Cardiac ventricle fibroblast (primary cell): ENCODE measurements around the genes KCTD3 and RRP15.

- RAMPAGE, long total RNA, result no peak
Observed at GRCh38 chr1:214573291-214573865, 22.0 kb upstream of the PTPN14 start.

DNA sequence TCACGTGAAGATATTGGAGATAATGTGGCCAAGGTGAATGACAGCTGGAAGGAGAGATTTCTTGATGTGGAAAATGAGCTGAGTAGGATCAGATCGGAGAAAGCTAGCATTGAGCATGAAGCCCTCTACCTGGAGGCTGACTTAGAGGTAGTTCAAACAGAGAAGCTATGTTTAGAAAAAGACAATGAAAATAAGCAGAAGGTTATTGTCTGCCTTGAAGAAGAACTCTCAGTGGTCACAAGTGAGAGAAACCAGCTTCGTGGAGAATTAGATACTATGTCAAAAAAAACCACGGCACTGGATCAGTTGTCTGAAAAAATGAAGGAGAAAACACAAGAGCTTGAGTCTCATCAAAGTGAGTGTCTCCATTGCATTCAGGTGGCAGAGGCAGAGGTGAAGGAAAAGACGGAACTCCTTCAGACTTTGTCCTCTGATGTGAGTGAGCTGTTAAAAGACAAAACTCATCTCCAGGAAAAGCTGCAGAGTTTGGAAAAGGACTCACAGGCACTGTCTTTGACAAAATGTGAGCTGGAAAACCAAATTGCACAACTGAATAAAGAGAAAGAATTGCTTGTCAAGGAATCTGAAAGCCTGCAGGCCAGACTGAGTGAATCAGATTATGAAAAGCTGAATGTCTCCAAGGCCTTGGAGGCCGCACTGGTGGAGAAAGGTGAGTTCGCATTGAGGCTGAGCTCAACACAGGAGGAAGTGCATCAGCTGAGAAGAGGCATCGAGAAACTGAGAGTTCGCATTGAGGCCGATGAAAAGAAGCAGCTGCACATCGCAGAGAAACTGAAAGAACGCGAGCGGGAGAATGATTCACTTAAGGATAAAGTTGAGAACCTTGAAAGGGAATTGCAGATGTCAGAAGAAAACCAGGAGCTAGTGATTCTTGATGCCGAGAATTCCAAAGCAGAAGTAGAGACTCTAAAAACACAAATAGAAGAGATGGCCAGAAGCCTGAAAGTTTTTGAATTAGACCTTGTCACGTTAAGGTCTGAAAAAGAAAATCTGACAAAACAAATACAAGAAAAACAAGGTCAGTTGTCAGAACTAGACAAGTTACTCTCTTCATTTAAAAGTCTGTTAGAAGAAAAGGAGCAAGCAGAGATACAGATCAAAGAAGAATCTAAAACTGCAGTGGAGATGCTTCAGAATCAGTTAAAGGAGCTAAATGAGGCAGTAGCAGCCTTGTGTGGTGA lies 42.6 kb downstream of the CENPF start:
- RAMPAGE, long total RNA, result no peak

GRCh38 chr1:215083793-215084194 lies 1.3 kb downstream of the KCNK2 start:
- RAMPAGE, long total RNA, result no peak

DNA sequence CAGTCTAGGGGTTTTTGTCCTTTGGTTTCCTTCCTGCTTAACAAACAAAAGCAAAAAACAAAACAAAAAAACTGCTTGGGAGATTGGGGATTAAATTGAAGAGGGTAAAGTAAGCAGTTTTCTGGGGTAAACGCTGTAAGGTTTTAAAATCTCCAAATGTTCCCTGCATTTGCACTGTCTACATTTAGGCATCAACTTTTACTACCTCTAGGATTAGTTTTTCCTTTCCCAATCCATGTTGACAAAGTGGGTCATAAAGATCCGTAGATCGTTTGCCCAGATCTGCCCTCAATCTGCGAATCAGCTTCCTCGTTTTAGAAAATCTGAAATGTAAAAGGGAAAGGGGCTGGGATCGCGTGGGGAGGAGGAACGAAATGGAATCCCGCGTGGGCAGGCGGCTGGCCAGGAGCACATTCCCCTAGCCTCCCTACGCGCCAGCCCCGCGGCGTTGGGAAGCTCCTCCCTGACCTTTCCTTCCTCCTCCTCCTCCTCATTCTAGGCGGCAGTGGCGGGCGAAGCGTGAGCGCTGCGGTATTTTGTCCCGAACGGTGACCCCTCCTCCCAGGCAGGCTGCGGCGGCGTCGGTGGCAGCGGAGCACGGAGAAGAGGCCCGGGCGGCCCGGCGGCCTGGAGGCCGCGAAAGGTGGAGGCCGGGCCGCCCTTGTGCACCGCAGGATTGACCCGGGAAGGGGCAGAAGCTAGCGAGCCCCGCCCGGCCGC lies at the start of gene KCTD3:
TSS of gene KCTD3 (plus strand) at position 493 of the 720 bp plus-strand sequence.
- RAMPAGE, long total RNA, result no peak

GRCh38 chr1:215604036-215604370 lies 36.9 kb downstream of the KCTD3 start:
- RAMPAGE, long total RNA, result no peak

DNA sequence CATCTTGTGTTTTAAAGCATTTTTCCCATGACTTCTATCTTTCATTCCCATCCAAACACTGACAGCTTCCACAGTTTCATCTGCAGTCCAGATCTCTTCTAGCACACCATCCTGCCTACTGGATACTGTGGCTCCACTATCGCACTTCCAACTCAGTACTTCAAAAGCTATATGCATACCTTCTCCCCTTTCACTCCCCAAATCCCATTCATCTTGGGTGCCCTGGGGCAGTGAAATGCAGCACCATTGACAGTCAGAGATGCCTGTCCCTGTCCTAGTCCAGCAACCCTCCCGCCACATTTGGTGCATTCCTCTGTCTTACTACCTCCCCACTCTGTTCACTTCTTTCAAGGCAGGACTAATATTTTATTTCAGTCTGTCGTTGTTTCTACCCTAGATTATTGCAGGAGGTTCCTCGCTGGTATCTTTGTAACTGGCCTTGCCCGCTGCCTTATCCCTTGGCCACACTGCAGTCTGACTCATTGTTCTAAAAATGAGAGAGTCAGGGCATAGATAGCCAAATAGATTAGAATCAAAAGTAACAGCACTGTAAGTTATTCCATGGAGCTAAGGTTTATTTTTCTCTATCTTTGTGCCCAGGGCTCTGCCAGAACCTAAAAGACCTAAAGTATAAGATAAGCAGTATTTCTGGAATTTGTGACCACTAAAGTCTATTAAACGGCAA lies 96.7 kb downstream of the ESRRG start:
- RAMPAGE, long total RNA, result no peak

- RAMPAGE, long total RNA, result no peak
Observed at GRCh38 chr1:216627227-216627891, 95.9 kb downstream of the ESRRG start.

DNA sequence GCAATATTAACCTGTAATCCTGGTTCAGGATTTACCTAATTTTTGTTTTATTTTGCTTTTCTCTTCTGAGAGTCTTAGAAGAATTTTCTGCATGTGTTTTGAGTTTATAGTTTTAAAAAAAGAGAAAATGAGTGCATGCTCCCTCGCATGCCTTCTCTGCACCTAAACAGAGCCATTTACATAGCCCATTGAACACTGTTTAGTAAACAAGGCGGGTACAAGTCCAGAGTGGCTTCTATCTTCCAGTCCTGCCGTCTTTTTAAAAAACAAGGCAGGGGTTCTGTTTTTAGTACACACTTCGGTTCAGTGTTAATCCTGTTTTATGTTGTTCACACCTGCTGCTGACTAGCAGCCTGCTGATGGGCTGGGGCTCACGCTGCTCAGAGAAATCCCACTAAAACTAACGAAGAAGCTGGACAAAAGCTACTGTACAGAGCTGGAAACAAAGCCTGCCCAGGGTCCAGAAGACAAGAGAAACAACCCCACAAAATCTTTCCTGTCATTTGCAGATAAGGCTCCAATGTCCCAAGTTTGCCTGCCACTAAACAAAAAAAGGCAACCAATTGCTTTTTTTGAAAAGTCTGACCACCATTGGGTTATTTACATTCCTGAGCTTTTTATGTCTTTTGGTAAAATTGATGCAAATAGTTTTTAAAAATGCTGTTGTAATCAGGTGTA lies 13.2 kb downstream of the ESRRG start:
- RAMPAGE, long total RNA, result no peak

DNA sequence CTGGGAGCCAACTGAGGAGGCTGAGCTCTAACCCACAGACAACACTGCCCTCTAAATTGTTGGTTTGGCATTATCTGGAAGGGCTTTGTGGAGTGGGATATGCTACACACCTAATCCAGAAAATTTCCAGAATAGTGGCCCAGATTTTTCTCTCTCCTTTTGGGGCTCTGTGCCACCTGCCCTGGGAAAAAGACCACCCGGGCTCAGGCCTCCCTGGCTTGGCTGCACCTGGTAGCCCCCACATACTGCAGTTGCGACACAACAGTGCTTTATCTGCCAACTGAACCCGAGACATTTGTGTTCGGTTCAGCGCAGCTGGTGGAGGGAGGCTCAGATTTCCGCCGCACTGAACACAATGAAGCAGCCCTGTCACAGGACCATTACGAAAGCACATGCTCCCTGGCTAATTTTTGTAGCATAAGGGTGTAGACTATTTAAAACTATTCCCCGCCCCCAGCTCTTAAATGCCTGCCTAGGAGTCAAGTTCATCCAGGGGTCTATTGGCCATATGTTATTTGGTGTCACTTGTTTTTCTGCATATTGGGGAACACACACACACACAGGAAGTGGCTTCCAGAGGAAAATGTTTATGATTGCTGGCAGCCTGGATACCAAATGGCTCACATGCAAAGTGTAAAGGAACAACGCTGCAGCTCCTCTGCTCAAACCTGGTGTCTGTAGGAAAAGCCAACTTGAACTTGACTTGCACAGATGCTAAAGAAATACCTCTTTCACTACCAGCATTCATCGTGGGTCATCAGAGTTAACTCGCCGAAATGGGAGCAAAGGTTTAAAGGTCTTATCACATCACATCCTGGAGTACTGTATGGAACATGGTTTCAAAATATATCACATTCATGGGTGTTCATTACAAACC lies 92.4 kb upstream of the ESRRG start:
- RAMPAGE, long total RNA, result no peak

- RAMPAGE, long total RNA, result no peak
Observed at GRCh38 chr1:217134538-217135403, 411.5 kb upstream of the ESRRG start.

DNA sequence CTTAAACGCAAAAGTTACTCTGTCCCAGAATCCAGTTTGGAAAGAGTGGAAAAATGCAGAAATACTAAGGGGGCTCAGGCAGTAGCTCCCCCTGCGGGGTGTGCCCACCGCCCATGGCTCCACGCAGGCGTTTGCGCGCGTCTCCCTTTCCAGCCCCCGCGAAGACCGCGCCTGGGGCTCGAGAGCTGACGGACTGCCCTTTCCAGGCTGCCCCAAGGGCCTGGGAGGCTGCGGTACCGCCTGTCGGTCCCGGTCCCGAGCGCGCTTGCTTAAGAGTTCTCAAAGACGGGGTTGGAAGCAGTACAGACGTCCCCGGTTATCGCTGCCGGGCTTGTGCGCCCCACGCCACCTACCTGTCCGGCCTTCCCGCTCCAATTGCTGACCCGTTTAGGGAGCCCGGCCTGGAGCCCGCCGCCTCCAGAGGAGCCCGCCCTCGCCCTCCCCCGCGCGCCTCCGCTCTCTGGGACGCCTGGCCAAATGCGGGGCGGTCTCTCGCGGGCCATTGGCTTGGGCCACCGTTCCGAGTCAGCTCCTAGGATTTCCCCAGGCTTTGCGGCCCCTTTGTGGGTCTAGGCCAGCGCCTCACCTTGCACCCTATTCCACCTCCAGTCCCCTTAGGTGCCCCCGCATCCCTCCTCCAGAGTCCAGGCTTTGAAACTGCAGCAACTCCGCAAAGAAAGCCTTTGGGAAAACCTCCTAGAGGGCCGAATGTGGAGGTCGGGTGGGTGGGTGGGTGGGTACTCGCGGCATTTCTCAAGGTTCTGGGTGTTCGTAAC lies 414.3 kb upstream of the ESRRG start:
- RAMPAGE, long total RNA, result no peak

GRCh38 chr1:218284416-218285806 lies at the start of gene RRP15:
RRP15 (plus strand) TSS chr1:218285293.
- RAMPAGE, long total RNA, result no peak

DNA sequence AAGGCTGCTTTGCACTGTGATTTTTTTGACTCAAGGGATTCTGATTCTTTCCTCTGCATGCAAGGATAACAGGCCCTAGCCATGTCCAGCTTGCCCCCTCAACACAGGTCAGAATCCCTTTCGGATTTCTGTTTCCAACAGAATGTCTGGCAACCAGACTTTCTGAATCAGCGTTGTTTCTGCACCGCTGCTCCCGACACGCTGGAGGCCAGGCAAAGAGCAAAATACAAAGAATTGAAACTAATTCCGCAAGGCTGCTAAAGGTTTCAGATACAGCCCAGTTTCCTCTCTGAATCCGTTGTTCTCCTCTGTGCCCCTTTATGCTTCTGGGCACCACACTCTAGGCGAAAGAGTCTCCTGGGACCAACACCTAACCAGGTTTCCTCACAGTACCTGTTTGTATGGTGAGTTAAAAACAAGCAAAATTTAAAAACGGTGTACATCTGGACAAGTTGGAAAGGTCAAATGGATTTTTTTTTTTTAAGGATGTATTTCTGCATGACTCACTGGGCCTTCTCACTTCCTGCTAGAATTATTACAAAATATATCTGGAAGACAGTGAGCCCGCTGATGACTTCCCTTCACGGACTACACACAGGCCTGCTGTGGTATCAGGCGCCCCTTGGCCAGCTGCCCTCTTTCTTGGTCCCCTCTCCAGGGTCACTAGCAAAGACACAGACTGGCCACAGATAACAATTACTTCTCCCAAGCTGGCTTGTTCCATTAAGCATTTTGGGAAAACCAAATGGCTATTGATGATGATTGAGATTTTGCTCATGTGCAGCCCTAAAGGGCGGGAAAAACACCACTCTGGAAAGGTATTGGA lies 118.3 kb downstream of the TGFB2 start:
- RAMPAGE, long total RNA, result no peak

DNA sequence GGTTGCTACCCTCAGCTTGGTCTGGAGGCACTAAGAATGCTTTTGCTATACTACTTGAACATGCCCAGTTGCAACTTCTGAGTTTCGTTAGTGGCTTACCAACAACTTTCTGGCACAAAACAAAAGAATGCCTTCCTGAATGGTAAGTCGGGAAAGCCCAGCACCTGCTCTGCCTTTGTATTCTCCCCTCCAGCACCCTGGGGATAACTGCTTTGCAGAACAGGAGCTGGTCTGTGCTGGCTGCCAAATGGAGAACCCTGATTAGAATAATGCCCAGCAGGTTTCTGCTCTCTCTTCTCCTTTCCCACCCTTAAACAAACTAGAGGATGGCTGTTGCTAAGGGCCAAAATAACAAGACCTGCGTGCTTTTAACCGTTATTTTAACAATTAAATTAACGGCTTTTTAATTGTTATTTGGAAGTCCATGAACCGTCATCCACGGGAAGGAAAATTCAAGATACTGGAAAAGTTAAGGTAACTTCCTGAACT lies 149.4 kb downstream of the TGFB2 start:
- RAMPAGE, long total RNA, result no peak

DNA sequence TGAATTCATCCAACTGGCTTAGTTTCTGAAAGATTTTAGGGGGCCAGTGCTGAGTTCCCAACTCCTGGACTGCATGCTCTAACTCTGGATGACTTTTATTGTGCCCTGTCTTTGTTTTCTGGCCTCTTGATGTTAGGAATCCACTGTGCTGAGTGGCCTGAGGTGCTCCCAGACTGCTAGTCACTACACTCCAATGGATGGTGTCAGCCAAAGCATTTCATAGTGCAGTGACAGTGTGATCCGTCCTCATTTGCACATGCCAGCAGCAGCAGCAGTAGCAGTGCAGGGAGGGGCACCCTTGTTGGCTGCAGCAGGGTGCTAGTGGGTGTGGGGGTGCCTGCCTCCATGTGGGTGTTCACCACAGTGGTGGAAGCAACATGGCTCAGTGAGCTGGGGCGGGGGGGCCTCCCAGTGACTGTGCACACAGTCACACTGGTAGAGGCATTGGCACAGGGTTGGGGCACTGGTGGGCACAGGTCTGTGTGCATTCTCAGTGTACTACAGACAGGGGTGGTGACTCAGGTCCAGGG lies 214.1 kb downstream of the ZC3H11B start:
- RAMPAGE, long total RNA, result no peak

DNA sequence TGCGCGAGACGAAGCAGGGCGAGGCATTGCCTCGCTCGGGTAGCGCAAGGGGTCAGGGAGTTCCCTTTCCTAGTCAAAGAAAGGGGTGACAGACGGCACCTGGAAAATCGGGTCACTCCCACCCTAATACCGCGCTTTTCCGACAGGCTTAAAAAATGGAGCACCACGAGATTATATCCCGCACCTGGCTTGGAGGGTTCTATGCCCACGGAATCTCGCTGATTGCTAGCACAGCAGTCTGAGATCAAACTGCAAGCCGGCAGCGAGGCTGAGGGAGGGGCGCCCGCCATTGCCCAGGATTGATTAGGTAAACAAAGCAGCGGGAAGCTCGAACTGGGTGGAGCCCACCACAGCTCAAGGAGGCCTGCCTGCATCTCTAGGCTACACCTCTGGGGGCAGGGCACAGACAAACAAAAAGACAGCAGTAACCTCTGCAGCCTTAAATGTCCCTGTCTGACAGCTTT lies 88.8 kb downstream of the SLC30A10 start:
- RAMPAGE, long total RNA, result no peak

GRCh38 chr1:219931061-219931574 lies 2.8 kb upstream of the SLC30A10 start:
- RAMPAGE, long total RNA, result no peak

GRCh38 chr1:219994003-219994515 lies 52.2 kb downstream of the EPRS1 start:
- RAMPAGE, long total RNA, result no peak

DNA sequence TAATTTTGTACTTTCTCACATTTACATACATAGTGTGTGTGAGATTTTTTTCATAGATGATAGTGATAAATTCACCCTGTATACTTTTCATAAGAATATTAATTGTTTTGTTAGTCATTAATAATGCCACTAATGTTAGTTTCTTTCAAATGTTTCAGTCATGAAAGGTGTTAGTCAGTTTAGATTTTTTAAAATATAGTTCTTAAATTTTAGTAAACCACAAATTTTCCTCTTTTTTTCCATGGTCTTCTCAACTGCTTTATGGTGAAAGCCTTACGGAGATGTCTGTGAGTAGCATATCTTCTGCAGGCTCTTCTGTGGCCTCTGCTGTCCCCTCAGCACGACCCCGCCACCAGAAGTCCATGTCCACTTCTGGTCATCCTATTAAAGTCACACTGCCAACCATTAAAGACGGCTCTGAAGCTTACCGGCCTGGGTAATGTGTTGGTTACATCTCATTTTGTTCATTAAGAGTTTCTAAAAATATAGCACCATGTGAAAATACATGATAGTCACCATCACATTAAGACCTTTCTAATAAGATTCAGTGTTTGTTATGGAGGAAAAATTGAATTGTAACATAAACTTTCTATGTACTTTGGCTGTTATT lies 38.3 kb upstream of the C1orf115 start:
- RAMPAGE, long total RNA, result no peak

- RAMPAGE, long total RNA, result no peak
Observed at GRCh38 chr1:220706357-220706938, 16.3 kb downstream of the C1orf115 start.